Kidney epithelial cell (primary cell): ENCODE data around the genes SLC29A2, RBM4 and PC.

DNA sequence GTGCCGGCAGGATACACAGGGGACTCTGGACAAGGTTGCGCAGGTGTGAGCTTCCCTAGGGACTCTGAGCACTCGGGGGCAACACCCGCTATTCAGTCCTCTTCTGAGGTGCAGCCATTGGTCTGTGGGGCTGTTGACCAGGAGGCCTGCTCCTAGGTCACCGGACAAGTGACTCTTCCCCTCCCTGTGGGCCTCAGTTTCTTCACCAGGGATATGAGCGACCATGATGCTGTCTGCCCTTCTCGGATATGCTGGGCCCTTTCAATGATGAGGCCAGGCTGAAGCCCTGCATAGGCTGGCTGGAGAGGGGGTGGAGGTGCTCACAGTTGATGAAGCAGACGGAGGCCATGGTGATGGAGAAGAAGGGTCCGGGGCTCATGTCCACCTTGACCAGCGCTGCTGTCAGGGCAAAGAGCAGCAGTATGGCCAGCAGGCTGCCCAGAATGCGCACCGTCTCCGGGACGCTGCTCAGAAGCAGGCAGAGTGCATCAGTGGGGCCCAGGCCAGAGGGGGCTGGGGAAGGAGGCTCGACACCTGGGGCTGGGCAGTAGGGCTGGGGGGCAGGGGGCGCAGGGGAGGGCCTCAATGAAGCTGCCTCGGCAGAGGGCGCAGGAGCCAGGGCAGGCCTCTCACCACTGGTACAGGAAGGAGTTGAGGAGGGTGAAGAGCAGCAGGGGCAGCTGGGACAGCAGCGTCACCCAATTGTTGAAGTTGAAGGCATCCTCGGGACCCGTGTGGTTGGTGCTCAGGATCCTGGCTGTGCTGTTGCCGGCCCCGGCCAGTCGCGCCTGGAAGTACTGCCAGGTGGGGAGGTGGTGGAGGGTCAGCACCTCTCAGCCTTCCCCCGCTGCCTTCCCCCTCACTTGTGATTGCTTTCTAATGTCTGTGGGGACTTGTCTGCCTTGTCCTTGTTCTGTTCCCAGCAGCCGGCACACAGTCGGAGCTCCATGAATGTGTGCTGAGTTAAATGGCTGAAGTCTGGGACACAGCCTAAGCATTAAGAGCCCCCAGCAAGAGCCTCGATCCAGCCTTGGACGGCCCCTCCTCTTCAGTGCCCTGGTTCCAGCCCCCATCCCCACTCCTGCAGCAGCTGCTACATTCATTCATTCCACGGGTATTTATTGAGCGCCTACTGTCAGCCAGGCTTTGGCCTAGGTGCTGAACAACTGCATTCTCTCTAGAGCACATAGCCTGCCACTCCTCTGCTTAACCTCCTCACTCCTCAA is 2.4 kb downstream of the SLC29A2 start:
- RAMPAGE, long total RNA = no peak
- RRBS = 91% methylated on average over 5 of the region's 32 CpGs

DNA sequence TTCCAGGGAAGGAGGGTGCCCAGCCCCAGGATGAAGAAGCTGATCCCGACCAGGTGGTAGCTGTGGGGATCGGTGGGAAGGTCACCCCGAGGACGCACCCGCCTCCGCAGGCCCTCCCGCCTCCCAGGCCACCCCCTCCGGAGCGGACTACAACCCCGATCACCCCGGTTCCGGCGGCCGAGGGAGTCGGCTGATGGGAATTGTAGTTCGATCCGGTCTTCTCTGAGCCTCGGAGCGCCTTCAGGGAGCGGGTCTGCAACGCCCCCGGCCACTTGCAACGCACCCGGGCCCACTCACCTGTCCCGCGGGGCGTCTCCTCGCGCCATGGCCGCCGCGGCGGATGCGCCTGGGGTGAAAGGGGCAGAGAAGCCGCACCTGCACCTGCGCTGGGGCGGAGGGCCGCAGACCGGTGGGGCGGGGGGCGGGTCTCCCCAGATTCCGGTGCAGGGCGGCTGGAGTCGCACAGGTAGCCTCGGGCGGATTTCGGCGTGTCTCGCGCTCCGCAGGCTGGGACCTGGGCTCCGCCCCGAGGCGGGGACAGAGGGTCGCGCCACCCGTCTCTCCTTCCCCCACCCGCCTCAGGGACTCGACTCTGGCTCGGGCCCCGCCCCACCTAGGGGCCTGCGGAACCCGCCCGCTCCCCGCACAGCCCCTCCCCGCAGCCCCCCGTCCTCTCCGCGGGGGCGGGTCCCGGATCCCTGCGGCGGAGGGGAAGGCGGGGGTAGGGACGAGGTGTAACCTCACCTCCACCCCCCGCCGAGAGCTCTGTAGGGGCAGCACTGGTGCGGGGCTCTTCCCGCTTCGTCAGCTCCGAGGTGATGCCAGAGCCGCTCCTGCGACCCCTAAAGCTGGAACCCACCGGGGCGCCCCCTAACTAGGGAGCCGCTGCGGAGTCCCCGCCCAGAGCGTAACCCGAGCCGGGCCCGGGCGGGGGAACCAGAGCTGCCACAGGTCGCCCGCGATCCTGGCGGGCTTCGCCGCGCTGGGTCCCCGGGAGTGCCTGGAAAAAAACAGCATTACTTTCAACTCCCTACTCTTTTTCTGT is at the start of gene SLC29A2:
SLC29A2 (minus strand) TSS at position 495 of the 1,045 bp plus-strand sequence.
- RAMPAGE, long total RNA = start-site peak on the minus strand centred at position 415 of the sequence, 223 bp wide, 49 and 26 reads in 2 replicates
- RRBS = 1% methylated on average over 29 of the region's 101 CpGs

DNA sequence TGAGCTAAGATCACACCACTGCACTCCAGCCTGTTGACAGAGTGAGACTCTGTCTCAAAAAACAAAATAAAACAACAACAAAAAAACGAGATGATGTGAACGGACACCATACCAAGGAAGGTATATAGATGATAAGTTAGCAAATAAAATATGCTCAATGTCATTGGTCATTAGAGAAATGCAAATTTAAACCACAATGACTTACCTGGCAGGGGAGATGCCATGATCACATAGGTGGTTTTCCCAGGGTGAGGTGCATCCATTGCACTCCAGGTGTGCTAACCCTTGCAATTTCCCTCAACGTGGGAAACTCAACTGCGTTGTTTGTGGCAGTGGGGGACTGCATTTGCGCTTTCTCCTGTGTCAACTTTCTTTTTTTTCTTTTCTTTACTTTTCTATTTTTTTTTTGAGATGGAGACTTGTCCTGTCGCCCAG is 21.7 kb upstream of the SLC29A2 start:
- RAMPAGE, long total RNA = no peak
- RRBS = no CpG with 5 or more reads among the region's 6 CpGs

- RAMPAGE, long total RNA = no peak
- RRBS = no CpG with 5 or more reads among the region's 43 CpGs
Measured at GRCh38 chr11:66479044-66480154, 835 bp upstream of the DPP3 start.

DNA sequence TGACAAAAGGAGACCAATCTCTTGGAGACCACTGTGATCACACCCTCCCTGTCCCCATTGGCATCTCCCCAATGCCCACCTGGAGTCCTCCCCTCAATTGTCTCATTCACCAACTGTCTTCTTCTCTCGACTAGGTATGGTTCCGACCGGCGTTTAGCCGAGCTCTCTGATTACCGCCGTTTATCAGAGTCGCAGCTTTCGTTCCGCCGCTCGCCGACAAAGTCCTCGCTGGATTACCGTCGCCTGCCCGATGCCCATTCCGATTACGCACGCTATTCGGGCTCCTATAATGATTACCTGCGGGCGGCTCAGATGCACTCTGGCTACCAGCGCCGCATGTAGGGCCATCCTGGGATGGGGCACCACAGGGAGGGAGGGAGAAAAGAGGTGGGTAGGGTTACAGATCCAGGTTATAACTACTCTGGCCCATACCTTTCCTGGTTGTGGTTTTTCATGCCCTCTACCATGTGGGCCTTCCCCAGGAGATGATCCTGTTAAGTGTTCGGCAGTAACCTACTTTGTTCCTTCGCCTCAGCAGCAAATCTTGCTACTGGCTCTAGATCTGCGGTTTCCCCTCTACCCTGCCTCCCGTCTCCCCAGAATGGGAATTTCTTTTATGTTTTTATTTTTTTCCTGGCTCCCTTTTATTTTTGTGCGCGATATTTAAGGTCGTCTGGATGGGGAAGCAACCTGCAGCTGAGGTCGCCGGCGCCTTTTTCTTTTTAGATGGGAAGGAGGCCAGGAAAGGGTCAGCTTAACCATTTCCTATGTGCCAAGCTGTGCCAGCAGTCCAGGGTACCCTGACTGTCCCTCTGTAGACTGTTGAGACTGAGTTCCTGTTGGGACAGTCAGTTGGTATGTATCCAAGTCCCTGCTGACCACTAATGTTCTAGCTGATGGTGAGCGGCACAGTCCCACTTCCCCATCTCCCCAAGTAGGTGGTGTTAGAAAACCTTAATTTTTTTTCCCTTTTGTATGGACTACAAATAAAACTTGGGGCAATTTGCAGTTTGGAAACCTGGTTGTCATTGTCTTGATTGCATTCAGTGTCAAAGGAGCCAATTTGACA is 10.2 kb downstream of the RBM14 start:
- RAMPAGE, long total RNA = no peak
- RRBS = no CpG with 5 or more reads among the region's 36 CpGs

DNA sequence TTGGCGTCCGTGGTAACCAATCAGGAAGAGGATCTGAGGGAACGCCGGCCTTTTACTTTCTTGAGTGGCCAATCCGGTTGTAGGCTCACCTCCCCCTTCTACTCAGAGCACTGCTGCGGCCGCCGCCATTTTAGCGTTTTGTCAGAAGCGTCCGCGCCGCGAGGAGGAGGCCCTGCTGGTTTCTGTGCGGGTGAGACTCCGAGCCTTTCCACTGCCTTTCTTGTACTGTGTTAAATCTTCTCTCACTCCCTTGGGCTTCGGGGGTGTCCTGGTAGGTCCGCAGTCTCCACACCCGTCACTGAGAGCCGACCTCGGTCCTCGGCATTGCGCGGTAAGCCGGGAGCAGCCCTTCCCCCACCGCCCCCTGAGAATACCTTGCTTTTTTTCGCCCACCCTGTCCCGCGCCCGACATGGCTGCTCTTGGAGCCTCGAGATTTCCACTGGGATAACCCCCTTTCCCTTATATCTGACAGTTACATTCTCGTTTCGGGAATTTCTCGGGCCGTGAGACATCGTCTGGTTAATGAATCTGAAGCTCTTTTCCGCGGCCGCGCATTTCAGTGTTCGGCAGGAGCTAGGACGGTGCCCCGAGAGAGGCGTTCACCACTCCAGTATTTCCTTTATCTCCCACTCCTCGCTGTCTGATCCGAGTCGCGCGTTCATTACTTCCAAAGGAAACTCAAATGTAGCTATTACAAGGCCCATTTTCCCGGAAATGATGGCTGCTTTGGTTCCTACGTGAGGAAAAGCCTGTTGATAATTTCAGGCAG is at the start of gene RBM4:
RBM4 (plus strand) TSS at position 141 of the 770 bp plus-strand sequence.
- RAMPAGE, long total RNA = start-site peak on the plus strand centred at position 143 of the sequence, 42 bp wide, 873 and 929 reads in 2 replicates
- RRBS = 0% methylated on average over 4 of the region's 51 CpGs

- RAMPAGE, long total RNA = no peak
- RRBS = 90% methylated on average over 22 of the region's 57 CpGs
Measured at GRCh38 chr11:66704656-66705545, 24.1 kb downstream of the SPTBN2 start.

DNA sequence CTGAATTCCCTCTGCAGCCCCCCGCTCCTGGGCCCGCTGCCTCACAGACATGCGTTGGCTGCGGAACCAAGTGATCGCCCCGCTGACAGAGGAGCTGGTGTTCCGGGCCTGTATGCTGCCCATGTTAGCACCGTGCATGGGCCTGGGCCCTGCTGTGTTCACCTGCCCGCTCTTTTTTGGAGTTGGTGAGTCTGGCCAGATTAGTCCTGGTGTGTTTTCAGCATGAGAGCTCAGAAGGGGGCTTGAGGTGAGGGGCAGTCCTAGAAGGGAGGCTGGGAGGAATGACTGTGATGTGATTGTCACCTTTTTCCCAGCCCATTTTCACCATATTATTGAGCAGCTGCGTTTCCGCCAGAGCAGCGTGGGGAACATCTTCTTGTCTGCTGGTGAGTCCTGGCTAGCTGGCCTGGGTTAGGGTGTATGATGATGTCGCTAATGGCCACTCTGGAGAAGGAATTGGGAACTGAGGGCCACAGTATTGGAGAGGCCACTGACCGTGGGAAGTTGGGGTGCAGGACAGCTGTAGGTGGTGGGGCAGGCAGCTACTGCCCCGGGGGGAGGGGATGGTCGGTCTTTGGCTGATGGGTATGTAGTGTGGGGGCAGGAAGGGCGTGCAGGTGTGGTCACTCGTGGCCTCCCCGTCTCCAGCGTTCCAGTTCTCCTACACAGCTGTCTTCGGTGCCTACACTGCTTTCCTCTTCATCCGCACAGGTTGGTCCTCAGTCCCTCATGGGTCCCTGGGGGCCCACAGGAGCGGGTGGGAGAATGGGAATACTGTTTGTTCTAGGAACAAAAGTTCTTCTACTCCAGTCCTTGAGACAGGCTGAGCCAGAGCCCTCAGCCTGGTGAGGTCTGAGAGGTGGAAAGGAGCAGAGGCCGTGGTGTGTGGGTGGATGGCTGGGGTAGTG is 1.9 kb downstream of the RCE1 start:
- RAMPAGE, long total RNA = no peak
- RRBS = no CpG with 5 or more reads among the region's 24 CpGs

GRCh38 chr11:66847871-66848660 is 4.8 kb downstream of the RCE1 start:
- RAMPAGE, long total RNA = no peak
- RRBS = 64% methylated on average over 1 of the region's 9 CpGs

DNA sequence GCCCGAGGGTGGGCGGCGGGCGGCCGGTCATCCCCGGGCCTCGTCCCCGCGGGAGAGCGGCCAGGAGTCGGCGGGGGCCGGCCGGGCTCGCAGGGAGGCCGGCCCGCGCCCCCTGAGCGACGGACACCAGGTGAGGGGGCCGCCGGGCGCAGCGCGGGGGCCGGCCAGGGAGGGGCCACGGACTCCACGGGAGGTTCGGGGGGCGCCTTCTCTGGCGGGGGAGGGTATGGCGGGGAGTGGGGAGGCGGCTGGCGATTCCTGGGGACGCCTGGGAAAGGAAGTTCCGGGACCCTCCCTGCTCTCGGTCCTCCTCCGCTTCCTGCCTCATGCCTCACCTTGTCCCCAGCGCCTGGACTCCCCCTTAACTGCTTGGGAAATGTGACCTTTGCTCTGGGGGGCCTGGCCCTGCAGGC is 309 bp downstream of the LRFN4 start:
- RAMPAGE, long total RNA = no peak
- RRBS = under 1% methylated on average over 18 of the region's 39 CpGs

DNA sequence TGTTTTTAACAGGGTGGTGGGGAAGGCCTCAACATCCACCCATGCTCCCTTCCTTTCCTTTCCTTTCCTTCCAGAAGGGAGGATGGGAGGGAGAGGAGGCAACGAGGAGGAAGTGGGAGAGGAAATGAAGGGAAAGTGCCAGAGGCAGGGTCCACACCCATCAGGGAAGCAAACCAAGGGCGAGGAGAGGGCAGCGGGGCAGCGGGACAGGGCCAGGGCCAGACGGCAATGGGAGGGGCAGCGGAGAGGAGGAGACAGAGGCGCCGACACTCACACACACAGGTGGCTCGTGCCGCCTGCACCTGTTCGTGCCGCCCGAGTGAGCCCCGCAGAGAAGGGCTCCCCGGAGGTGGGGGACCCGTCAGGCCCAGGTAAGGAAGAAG is 7.6 kb downstream of the LRFN4 start:
- RAMPAGE, long total RNA = no peak
- RRBS = no CpG with 5 or more reads among the region's 16 CpGs

DNA sequence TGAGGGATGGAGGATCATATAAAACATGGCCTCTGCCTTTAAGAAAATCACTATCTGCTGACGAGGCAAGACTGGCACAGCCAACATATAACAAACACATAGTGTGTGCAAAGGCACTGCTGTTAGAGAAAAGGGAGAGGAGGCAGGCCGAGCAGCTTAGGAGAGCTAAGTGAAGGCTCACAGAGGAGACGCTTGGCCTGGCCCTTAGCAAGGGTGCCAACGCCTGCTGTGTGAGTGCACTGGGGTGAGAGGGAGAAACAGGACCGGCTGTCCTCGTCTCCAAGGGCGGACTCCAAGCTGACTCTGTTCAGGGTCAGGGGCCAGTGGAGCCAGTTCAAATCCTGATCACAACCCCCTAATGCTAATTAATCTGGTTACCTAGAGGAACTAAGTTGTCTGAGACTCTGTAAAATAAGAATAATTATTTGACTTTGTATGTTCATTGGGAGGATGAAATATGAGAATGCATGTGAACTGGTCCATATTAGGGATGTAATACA is 48.3 kb downstream of the LRFN4 start:
- RAMPAGE, long total RNA = no peak
- RRBS = no CpG with 5 or more reads among the region's 7 CpGs

- RAMPAGE, long total RNA = no peak
- RRBS = no CpG with 5 or more reads among the region's 20 CpGs
Measured at GRCh38 chr11:66907670-66908811, 50.1 kb downstream of the PC start.

GRCh38 chr11:66957956-66959031 is at the start of gene PC:
Gene PC, minus strand, starts transcription at chr11:66958383.
- RAMPAGE, long total RNA = no peak
- RRBS = 1% methylated on average over 7 of the region's 118 CpGs

DNA sequence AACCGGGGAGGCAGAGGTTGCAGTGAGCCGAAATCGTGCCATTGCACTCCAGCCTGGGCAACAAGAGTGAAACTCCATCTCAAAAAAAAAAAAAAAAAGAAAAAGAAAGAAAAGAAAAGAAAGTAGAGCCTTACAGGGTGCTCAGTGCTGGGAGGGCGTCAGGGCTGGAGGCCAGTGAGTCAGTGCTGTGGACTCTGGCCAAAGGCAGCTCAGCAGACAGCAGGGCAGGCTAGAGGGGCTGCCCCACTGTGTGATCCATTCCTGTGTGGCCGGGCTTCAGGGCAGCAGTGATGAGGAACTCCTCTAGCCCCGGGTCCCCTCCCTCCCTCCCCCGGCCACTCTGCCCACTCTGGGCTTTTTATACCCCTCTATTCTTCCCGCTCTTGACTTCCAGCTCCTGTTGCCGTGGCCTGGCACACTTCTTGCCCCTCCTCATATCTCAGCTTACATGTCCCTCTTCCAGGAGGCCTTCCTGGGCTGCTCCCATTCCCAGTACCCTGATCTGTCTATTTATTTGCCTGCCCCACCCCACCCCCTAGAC is 10.0 kb downstream of the SYT12 start:
- RAMPAGE, long total RNA = no peak
- RRBS = no CpG with 5 or more reads among the region's 9 CpGs

- RAMPAGE, long total RNA = no peak
- RRBS = no CpG with 5 or more reads among the region's 10 CpGs
Measured at GRCh38 chr11:67120798-67121704, 2.0 kb downstream of the KDM2A start.

DNA sequence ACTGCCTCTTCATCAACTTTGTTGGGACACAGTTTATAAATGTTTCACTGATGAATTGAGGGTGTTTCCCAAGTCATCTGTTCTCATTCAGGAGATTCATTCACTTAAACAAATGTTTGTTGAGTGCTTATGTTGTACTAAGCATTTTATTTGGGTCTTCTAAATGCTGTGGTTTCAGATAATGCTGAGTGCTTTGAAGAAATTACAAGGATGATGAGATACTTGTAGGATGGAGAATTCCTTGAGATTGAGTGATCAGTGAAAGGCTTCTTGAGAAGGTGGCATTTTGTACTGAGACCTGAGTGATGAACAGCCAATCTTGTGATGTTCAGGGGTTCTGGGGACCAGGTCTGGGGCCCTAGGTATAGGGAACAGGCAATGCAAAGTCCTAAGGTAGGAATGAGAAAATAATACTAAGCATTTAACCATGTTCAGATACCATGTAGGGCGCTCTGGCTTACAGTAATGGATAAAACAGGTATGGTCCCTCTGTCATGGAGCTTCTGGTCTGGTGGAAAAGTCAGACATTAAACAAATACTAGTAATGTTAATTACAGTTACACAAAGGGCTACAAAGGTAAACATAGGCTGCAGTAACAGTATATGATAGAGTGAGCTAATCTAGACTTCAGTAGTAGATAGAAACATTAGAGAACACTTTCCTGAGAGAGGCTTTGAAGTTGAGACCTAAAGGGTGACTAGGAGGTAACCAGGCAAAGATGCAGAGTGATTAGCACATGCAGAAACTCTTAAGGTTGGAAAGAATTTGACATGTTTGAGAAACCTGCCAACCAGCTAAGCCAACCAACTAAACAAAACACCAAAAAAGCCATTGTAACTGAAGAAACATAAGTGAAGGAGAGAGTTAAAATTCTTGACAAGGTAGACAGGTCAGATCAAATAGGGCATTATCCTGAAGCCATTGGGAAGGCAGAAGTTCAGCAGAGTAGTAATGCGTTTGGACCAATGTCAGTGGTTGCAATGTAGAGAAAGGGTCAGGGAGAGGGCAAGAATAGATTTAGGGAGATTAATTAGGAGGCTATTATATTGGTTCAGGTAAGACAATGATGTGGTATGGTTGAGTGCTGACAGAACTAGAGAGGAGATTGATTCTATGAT is 17.6 kb downstream of the KDM2A start:
- RAMPAGE, long total RNA = no peak
- RRBS = no CpG with 5 or more reads among the region's 2 CpGs

DNA sequence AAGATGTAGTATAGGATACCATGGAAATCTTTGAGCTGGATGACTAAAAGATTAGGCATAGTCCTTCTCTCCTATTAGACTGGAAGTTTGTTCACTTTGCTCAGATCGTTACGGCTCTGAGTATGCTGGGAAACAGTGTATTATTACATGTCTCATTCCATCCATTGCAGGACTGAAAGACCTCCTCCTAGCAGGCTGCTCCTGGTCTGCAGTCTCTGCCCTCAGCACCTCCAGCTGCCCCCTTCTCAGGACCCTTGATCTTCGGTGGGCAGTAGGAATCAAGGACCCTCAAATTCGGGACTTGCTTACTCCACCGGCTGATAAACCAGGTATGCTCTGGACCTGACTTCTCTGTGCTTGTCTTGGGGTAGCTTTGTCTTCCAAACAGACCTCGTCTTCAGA is 13.0 kb upstream of the GRK2 start:
- RAMPAGE, long total RNA = no peak
- RRBS = no CpG with 5 or more reads among the region's 6 CpGs

DNA sequence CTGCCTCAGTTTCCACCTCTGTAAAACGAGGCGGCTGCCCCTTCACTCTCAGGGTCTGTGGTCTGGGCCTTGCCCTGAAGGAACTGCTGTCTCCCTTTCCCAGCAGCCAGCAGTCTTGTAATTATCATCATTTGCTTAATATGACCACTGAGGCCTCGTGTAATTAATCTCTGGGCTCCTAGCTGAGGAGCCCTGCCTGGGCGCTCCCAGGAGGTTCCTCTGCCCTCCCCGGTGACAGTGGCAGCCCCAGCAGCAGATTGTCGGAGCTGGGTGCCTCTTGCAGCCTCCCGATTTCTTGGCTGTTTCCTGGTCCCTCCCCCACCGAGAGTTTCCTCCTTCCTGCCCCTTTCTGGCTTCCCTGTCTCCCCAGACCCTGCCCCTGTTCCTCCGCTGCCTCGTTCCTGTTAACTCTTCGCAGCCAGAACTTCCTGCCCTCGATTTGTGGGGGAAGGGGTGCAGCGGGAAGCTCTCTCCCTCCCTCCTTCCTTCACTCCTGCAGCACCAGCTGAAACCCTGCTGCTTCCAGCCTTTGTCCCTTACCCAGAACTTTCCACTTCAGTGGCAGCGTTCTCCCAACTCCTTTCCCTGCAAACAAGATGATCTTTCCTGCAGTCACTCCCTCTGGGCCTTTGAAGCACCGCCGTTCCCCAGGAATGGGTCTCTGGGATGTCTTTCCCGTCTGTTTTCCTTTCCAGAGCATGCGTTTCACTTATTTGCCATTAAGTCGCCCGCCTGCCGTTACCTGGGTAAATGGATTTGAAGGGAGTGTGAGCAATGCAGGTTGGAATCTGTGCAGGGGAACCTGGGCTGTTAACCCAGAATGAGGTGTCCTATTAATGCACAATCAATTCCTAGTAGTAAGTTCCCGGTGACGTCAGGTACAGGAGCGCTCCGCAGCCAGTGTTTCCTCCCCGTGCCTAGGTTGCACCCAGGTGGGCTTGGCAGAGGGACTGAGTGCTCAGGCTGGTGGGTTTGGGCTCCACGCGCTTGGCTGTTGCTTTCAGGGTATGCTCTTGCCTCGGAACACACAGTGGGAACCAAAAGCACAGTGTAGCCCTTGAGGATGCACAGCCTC is 4.1 kb downstream of the GRK2 start:
- RAMPAGE, long total RNA = no peak
- RRBS = no CpG with 5 or more reads among the region's 29 CpGs

- RAMPAGE, long total RNA = no peak
- RRBS = 92% methylated on average over 3 of the region's 15 CpGs
Measured at GRCh38 chr11:67280495-67280930, 8.6 kb upstream of the ANKRD13D start.